Thoracic aorta (tissue), 1 donor: ENCODE measurements around a stretch of chr2.

GRCh38 chr2:65075229-65075544, 19.0 kb downstream of the CEP68 start:
- RAMPAGE, long total RNA, result no peak

GRCh38 chr2:65092699-65093332, 36.6 kb downstream of the CEP68 start:
- RAMPAGE, long total RNA, result no peak

DNA sequence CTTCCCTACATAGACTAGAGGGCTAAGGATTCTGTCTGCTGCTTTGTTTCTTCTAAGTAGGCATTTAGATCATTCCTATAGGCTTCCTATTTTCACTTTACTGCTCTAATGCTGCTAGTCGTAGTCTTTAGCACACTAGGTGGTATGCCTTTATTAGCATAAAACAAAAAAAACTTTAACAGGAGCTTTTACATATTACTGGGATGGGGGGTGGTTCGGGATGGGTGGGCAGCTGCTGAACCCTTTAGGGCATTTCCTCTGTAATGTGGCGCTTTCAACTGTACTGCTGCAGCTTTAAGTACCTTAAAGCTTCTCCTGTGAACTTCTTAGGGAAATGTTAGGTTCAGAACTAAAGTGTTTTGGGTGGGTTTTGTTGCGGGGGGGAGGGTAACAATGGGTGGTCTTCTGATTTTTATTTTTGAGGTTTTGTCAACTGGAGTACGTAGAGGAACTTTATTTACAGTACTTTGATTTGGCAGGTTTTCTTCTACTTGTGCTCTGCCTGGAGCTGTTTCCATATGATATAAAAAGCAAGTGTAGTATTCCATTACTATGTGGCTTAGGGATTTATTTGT, 41.4 kb downstream of the ACTR2 start:
- RAMPAGE, long total RNA, result no peak

GRCh38 chr2:65311520-65312471, 84.2 kb downstream of the ACTR2 start:
- RAMPAGE, long total RNA, result no peak

- RAMPAGE, long total RNA, result no peak
These were observed 98.6 kb downstream of the ACTR2 start for GRCh38 chr2:65326183-65326739.

- RAMPAGE, long total RNA, result no peak
These were observed 59.2 kb downstream of the SPRED2 start for GRCh38 chr2:65373107-65373756.

DNA sequence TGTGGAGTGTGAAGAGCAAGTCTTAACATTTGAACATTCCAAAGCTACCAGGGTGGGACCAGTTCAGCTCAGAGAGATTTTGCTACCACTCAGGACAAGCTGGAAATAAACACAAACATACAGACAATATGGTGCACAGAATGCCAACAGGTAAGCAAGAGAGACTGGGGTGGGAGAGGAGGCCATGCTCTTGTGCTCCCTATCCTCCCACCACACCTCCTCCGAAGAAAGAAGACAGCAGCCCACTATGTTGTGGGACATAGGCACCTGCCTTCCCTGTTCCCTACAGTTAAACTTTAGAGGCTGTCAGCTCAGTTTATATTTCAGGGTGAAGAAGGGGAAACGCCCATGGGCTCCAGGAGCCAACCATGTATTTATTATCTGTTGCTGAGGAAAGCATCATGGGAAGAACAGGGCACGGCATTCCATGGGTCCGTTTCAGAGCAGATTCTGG, 56.5 kb downstream of the SPRED2 start:
- RAMPAGE, long total RNA, result no peak

DNA sequence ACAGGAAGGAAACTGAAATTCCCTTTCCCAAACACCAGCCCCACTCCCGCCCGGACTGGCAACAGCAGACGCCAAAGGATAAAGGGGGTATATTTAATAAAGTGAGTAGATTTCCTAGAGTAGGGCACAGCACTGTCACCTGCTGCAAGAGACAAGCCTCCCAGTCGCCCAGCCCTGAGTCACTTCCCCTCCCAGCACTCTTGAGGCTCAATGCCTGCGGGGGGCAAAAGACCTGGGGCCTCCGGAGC, 2.1 kb downstream of the SPRED2 start:
- RAMPAGE, long total RNA, result no peak

- RAMPAGE, long total RNA, result no peak
These were observed 798 bp downstream of the SPRED2 start for GRCh38 chr2:65431690-65431912.

DNA sequence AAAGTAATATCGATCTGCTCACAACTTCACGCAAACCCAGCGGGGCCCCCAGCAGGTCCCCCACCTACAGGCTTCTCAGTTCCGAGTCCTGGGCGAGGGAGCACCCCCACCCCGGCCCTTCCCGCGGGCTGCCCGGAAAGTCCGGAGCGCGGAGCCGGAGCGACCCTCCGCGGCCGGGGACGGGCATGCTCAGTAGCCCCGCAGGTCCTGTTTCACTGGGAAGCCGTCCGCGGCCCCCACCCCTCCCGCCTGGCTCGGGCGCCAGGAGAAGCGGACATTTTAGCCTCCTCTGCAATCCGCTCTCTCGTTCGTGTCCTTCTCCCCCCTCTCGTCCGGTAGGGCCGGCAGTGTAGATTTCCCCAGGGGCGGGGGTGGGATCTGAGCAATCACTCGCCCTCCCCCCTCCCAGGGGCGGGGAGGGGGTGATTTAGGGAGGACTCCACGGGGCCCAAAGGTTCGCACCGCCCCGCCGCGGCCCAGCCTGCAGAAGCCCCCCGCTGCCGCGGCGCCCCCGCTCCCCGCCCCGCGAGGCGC, 3.4 kb upstream of the SPRED2 start:
- RAMPAGE, long total RNA, result no peak

DNA sequence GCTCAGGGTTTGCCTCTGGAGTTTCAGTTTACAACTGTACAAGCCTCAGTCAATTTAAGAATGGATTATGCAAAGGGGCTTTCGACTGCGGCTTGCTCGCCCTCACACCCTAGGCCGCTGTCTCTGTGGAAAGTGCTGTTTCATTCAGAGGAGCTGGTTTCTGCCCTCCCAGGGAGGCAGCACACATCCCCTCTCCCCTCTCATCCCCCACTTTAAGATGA, 4.5 kb upstream of the SPRED2 start:
- RAMPAGE, long total RNA, result no peak

- RAMPAGE, long total RNA, result no peak
These were observed 298.9 kb upstream of the SPRED2 start for GRCh38 chr2:65731171-65731824.

DNA sequence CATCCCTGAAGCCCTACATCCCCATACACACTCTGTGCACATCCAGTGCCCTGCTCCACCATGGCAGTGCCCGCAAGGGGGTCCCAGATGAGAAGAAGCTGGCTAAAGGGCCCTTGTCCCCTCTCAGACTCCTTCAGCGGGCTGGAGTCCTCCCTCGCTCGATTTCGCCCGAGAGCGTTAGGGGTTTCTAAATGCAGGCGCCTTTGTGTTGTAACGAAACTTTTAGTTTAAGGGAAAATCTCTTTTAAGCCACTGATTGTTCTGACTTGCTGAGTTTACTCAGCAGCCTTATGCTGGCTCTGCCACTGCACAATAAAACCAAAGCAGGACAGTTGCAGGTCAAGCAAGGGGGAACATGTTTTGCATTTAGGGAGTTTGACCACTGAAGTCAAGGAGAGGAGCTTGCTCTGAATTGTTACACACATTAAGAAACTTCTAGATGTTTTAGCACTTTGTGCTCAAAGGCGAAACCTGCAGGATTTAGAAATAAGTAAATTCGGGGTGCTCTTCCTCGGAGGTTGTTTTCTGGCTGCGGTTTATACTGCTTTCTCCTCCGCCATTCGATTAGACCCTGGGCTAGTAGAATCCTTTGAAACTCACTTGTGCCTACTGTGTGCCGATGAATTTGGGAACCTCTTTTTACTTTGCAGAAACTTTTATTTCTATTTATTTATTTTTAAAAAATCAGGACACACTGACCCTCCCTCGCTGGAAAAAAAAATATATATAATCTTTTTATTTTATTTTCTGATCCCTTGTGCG, 3.4 kb downstream of the MEIS1 start:
- RAMPAGE, long total RNA, result no peak

DNA sequence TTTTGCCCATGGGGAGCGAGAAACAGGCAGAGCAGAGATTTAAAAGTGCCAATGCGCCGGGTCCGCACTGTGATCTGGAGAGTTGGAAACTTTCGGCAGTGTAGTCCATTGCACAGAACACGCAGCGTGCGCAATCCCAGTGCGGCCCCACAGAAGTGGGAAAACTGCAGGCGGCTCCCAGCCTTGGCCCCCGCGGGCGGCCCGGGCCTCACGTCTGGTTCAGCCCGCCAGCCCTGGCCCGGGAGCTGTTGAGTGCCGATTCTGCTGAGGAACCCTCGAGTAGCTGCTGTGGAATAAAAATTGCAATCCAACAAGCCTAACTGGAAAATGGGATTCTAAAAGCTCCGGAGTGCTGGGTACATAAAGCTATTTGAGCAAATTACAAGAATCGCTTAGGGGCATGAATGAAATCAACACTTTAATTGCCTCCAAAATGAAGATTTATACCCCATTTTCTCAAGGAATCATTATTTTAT, 9.6 kb downstream of the MEIS1 start:
- RAMPAGE, long total RNA, result no peak

DNA sequence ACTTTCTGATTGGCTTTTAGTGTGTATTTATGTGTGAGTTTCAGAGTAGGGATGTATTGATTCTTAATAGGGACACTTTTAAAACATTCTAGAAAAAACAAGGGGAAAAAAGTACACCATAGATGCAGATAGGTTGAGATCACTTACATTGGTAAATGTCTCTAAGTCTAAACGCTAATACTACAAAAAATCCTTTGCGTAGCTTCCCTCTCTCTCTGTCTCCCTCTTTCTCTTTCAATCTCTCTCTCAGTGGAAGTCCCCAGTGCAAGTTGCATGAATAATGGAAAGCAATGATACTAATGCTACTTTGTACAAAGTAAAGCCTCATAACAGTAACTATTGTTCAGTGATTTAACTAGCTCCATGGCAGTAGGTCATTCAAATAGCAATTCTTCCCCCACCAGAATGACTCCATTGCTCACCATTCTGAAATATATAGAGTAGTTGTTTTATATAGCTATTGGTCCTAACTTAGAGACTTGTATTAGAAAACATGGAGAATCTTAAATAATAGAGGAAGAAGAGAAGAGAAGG, 12.8 kb downstream of the MEIS1 start:
- RAMPAGE, long total RNA, result no peak

DNA sequence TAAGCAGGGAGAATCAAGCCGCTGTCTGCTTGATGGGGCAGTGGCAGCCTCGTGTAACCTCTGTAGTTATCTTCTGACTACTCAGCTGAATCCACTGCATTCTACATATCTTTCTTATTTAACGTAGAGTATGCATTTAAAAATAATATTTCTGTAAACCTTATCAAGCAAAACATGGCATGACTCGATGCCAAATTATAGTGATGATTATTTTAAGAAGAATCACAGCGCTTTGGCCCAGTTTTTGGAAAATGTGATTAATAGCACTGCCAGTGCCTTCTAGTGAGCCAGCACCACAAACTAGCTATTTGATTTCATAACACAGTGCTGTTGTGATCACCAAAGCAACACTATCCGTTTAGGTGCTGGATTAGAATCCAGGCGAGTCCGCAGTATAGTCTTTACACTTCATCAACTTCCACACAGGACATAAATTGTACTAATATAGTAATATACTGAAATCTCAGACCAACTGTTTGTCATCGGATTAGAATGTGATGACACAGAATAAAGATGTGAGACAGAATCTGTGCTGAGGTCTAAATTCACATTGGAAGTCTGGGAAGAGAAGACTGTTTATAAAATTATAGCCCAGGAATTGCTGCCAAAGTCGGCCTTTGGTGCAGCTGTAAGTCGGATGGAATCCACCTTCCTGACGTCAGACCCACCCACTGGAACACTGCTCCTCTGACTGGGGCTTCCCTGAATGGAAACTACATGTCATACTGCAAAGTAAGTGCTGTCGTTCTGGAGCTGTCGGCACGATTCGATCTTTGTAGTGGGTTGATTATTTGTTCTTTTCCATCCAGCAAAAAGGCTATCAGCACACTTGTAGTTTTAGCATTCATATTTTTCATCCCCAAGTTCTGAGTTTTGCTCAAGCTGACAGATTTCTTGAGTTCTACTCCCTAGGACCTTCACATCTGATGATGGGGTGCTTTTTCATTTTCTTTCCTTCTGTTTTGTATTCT, 136.4 kb upstream of the ETAA1 start:
- RAMPAGE, long total RNA, result no peak

GRCh38 chr2:67526271-67526731, 129.2 kb downstream of the ETAA1 start:
- RAMPAGE, long total RNA, result no peak

GRCh38 chr2:67772755-67773232, 290.0 kb downstream of the C1D start:
- RAMPAGE, long total RNA, result no peak

DNA sequence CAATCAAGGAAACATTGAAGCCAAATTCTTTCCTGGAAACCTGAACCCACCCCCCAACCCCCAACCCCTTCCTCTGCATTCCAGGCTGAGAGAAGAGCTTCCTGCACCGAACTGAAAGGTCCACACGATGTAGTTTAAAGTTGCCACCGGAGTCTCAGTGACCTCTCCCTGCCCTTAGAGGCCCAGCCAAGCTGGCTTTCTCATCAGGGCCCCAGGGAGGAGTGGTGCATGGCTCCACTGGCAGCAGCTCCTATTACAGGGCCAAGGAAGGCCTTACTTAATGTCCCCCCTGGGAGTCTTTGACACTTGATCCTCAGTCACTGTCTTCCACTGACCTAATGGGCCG, 167.2 kb downstream of the C1D start:
- RAMPAGE, long total RNA, result no peak

DNA sequence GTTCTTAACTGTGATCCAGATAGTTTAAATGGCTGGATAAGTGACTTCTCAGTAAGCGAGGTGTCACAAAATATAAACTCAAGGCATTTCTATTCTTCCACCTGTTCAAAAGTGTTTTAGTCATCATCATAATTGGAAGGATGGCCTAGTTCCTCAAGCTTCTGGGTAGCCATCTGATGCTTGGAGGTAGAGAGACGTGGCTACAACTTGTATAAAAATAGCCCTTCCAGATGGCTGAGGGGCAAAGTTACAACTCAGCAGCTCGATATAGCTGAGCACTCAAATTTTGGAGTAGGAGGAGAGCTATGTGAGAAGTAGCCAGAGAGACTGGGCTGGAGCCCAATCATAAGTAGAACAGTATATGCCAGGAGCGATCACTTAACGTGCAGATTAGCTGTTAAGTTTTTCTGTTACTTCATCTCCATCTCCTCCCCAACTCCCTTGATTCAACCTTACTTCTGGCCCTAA, 28.9 kb downstream of the CNRIP1 start:
- RAMPAGE, long total RNA, result no peak